Ishikawa (cell line): ENCODE data around the genes STUM, PRSS38, MRPL55 and IBA57.

DNA sequence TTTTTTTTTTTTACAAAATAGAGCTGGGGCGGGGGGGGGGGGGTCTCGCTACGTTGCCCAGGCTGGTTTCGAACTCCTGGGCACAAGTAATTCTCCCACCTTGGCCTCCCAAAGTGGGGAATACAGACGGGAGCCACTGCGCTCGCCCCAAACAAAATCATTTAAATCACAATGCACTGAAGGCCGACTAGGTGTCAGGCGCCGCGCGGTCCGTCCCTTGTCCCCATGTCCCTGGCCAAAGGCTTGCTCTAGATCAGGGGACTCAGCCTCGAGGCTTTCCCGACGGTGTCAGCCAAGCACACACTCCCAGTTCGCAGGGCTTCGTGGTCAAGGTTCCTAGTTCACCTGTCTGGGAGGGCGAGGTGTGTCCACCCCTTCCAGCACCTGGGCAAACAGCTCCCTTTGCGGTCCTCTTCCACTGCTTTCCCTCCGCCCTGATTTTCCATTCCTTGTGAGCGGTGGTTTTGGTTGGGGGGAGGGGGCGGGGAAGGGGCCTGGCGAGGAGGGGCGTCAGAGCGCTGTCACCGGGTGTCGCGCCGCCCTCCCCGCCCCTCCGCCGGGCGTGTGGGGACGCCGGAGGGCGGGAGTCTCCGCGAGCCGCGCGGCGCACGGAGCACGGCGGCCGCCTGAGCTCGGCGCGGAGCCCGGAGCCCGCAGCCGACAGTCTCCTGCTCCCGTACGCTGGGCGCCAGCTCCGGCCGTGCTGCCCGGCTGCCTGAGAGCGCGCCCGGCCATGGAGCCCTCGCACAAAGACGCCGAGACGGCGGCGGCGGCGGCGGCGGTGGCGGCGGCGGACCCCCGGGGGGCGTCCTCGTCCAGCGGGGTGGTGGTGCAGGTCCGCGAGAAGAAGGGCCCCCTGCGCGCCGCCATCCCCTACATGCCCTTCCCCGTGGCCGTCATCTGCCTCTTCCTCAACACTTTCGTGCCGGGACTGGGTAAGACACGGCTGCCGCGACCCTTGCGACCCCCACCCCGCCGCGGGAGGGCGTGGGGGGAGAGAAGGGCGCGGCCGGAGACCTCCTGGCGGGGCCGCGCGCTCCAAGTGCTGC, at the start of gene STUM:
Gene STUM, plus strand, starts transcription at position 593 of the 1,049 bp plus-strand sequence.
- RRBS = 2% methylated on average over 54 of the region's 103 CpGs

- RRBS = no CpG with 5 or more reads among the region's 9 CpGs
These were observed 40.5 kb downstream of the STUM start for GRCh38 chr1:226589030-226589485.

DNA sequence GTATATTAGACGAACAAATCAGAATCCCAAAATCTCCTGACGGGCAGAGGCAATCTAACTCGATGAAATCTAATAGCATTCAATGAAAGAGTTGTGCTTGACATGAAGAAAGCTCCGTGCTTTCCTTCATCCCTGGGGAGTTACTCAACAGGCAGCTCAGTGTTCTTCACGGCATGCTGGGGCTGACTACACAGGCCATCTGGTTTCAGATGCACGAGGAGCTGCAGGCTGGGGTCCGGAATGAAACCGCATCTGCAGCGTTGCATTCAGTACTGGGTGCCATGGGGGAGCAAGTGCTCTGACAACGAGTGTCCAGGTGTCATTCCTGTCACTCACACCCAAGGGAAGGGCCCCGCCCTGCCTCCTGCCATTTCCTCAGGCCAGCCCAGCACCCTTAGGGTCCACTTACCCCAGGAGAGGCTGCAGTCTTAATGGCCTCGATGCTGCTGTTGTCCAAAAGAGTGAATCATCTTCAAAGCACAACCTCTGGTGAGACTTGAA, 61.3 kb downstream of the STUM start:
- RRBS = no CpG with 5 or more reads among the region's 12 CpGs

GRCh38 chr1:226712934-226714061, 25.8 kb downstream of the ITPKB start:
- RRBS = 90% methylated on average over 5 of the region's 25 CpGs

GRCh38 chr1:226779486-226779924, 40.4 kb upstream of the ITPKB start:
- RRBS = 82% methylated on average over 3 of the region's 9 CpGs

DNA sequence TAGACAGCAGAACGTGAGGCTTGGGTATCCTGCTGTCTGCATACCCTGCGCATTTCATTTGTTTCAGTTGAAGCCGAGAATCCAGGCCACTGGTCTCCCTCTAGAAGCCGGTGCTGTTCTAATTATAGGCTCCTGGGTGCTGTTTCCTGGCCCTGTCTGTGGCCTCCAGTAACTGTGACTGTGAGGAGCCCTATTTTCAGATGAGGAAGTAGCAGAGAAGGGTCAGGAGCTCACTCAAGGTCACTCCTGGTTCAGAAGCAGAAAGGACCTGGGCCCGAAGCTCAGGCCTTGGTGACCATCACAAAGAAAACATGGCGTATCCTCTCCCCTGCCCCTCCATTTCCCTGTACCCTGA, 24.0 kb downstream of the COQ8A start:
- RRBS = no CpG with 5 or more reads among the region's 6 CpGs

GRCh38 chr1:227096340-227097712, 156.7 kb downstream of the COQ8A start:
- RRBS = no CpG with 5 or more reads among the region's 2 CpGs

DNA sequence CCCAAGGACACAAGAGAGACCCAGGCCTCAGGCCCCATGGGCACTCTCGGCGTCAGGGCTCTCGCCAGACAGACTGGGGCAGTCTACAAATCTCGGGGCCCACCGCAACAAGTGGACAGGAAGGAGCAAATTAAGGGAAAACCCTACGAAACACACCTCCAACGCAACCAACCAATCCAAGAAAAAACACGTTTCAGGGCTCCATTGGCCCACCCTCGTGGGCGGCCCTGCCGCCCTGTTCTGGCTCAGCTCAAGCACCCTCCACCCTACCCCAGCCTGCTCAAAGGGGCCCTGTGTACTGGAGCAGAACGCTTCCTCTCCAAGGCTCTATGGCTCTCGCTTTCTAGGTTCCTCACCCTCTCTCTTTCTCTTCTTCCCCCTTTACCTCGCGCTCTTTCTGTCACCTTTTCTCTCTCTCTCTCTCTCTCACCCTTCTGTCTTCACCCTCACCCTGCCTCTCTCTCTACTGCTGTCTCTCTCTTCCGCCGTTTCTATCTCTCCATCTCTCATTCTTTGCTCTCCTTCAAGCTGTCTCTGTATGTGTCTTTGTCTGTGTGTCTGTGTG, 4.4 kb upstream of the ZNF678 start:
- RRBS = no CpG with 5 or more reads among the region's 17 CpGs

DNA sequence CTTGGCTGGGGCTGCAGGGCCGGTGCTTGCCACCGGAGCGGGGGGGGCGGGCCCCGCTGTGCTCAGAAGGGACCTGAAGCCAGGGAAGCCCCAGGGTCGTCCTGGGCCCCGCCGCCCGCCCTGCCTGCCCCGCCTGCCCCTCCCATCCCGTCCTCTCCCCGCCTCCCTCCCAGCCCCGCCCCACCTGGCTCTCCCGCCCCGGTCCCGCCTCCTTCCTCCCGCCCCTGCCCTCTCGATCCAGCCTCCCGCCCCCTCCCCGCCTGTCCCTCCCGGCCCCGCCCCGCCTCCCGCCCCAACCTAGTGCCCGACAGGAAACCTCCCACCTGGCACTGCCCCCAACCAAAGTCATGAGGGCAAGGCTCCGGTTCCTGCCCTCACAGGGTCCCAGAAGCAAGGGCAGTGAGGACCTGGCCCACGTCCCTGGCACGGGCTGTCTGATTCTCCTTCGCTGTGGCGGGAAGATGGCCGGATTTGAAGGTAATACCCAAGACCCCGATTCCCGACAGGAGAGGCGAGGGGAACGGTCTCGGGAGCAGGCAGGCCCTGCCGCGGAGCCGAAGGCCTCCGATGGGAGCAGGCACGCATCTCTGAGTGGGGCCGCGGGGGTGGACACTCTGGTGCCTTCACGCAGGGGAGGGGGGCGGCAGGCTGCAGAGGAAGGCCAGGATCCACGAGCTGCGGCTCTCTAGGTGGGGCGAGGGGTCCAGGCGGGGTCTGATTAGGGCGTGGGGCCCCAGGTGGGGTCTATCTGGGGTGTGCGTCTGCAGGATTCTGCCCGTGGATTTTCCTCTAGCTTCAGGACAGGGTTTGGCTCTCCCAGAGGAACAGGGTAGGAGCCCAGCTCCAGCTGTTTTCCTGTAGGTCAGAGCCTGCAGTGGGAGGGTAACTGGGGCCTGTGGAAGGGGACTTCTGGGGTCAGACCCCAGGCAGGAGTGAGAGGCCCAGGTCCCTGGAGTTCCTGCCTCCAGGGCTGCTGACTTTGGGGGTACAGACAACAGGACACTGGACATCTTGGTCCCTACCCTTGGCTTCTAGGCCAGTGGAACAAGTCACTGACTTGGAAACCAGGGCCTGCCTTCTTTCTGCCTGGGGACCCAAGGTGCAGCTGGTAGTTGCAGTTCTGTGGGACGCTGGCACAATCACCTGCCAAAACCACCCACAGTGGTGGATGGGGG, 6.4 kb downstream of the JMJD4 start:
- RRBS = under 1% methylated on average over 11 of the region's 53 CpGs

GRCh38 chr1:227786684-227786977, 28.8 kb upstream of the PRSS38 start:
- RRBS = 97% methylated on average over 6 of the region's 20 CpGs

DNA sequence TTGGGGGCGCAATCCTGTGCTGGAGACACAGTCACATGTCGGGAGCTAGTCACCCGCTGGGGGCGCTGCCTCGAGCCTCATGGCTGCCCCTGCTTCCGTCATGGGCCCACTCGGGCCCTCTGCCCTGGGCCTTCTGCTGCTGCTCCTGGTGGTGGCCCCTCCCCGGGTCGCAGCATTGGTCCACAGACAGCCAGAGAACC, at the start of gene PRSS38:
Gene PRSS38, plus strand, starts transcription at position 38 of the 200 bp plus-strand sequence.
- RRBS = no CpG with 5 or more reads among the region's 9 CpGs

DNA sequence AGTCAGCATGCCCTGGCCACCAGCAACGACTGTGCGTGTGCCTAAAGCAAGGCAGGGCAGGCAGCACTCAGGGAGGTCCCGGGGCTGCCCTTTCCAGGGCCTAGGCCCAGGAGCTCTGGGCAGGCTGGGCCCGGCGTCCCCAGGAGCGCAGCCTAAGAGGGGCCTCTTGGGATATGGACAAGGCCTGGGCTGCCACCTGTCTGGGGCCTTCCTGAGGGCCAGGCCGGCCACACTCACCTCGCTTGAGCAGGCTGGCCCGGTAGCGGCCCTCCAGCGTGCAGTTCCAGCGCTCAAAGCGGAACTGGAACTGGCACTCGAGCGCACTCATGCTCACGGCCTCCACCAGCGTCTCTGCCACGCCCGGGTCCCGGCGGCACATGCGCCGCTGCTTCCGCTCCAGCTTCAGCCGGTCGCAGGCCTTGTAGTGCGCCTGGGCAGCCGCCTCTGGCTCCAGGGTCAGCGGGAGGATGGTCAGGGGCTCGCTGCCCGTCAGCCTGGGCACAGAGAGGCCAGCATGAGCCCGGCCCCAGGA, 22.6 kb downstream of the WNT9A start:
- RRBS = 78% methylated on average over 19 of the region's 32 CpGs

GRCh38 chr1:228081262-228082304, 925 bp upstream of the ARF1 start:
- RRBS = 2% methylated on average over 19 of the region's 47 CpGs

DNA sequence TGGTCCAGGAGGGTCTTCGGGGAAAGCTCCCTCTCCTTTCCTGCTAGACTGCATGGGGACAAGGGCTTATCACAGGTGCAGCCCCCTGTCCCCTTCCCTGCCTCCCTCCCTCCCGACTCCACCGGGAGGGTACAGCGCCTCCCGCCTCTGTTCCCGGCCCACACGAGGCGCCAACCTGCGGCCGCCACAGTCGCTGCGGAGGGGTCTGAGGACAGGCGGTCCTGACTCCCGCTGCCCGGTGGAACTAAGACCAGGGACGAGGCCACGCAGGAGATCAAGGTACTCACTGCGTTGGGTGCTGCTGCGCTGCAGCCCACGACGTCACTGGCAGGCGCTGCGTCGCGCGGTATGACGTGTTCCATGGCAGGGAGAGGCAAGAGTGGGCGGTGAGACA, at the start of gene MRPL55:
Gene MRPL55, minus strand, starts transcription at position 326 of the 394 bp plus-strand sequence.
- RRBS = 3% methylated on average over 8 of the region's 28 CpGs

GRCh38 chr1:228144402-228144827, 4.3 kb downstream of the GUK1 start:
- RRBS = no CpG with 5 or more reads among the region's 8 CpGs

DNA sequence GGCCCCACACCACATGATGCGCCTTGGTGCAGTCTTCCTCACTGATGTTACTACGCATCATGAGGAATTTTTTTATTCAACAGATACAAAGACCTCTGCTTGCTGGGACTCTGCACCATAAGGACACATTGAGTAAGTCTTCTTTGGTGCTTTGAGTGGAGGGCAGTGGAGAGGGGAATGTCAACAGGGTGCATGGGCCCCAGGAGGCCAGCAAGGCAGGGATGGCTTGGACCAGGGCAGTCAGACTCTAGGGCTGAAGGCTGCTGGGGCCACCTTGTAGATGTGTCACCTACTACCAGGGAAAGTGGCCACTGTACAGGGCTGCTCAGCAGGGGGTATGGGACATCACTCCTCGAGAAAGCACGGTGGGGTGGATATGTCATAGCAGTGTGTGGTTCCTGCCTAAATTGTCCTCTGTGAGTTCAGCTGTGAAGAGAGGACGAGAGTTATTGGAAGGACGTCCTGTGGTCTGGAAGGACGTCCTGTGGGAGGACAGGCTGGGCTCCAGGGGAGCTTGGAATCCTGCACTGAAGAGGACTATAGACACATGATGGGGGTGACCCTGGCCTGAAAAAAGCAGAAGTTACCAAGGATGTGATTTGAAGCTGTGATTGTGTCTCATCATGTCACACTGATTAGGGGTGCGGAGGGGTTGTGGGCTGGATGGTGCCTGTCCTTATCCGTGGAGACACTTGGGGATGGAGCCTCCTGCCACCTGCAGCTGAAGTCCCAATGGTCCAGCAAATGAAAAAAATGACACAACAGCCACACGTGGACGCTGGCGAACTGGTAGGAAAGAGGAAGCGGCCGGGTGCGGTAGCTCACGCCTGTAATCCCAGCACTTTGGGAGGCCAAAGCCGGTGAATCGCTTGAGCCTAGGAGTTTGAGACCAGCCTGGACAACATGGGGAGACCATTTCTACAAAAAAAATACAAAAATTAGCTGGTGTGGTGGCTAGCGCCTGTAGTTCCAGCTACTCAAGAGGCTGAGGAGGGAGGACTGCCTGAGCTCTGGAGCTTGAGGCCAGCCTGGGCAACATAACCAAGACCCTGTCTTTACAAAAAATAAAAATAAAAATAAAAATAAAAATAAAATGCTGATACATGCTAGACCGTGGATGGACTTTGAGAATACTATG, 1.2 kb upstream of the IBA57 start:
- RRBS = no CpG with 5 or more reads among the region's 20 CpGs

- RRBS = 1% methylated on average over 37 of the region's 111 CpGs
These were observed at the start of gene IBA57 for GRCh38 chr1:228165205-228166368. Gene IBA57, plus strand, starts transcription at chr1:228165804.

DNA sequence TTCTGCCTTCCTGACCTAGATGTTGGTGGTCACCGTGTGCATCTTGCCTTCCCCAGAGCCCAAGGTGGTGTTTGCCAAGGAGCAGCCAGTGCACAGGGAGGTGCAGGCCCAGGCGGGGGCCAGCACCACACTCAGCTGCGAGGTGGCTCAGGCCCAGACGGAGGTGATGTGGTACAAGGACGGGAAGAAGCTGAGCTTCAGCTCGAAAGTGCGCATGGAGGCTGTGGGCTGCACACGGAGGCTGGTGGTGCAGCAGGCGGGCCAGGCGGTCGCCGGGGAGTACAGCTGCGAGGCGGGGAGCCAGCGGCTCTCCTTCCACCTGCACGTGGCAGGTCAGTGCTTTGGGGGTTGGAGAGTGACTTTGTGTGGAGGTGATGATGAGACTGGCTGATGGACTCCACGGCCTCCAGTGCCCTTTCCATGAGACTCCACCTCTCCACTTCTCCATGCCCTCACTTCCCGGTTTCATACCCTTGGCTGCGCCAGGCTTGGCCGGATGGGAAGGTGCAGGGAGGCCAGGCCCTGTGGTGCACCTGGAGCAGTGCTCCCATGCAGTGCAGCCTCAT, 48.8 kb downstream of the OBSCN start:
- RRBS = no CpG with 5 or more reads among the region's 20 CpGs

DNA sequence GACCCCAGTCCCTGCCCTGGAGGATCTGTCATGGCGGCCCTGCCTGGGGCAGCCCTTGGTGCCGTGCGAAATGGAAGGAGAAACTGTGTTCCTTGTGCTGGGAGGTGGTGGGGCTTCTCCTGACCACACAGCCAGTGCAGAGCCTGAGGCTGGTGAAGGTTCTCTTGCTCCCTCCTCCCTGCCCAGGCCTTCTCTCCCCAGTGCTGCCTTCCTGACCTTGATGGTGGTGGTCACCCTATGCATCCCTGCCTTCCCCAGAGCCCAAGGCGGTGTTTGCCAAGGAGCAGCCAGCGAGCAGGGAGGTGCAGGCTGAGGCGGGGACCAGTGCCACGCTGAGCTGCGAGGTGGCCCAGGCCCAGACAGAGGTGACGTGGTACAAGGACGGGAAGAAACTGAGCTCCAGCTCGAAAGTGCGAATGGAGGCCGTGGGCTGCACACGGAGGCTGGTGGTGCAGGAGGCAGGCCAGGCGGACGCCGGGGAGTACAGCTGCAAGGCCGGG, 56.1 kb downstream of the OBSCN start:
- RRBS = no CpG with 5 or more reads among the region's 18 CpGs

GRCh38 chr1:228287653-228288603, 80.1 kb downstream of the OBSCN start:
- RRBS = 96% methylated on average over 3 of the region's 35 CpGs